H1 (cell line): Measurements from ENCODE around the genes MYBPC2, C19orf81 and KLK11.

DNA sequence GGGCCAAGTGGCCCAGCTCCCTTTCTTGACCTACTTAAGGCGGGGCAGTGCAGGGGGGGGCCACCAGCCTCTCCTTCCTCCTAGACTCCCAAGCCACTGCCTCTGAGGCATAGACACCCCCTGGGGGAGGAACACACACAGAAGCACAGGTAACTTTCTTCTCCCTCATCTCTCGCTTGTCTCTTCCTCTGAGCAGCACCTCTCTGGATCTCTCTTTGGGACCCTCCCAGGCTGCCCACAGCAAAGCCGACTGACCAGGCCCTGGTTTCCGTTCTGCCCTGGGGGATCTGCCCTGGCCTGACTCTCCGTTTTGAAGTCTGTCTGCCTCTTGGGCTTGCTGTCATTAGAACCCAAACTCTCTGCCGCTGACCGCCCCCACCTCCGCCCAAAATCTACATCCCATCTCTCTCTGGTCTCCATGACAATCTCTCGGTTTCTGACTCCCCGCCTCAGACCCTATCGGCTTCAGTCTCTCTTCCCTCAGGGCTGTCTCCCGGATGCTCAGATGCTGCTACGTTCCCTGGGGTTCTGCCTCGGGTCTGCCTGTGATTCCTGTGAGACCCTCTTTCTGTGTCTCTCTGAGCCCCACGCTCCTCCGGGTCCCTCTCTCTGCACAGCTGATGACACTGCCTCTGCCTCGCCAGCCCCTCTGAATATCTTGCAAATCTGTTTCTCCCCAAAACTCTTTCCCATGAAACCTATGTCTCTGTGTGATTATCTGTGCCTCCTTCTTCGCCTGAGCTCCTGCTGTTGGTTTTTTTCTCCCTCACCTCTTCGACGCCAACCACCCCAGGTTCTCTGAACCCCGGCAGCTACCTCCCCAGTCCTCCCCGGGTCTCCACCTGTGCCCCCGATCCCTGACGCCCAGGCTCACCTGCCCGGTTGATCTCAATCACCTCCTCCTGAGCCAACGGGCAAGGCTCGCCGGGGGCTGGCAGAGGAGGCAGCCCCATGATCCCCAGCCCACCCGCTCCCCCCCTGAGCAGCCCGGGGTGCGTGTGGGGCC is 6.8 kb downstream of the KCNC3 start:
- RRBS = 87% methylated on average over 11 of the region's 31 CpGs
CAGE:
- cytosol, long polyA plus RNA = no peak
- long polyA plus RNA = no peak
- nucleus, long polyA plus RNA = no peak

GRCh38 chr19:50330312-50331273 is 1.4 kb upstream of the KCNC3 start:
- RRBS = no CpG with 5 or more reads among the region's 55 CpGs
CAGE:
- cytosol, long polyA plus RNA = no peak
- long polyA plus RNA = no peak
- nucleus, long polyA plus RNA = no peak

DNA sequence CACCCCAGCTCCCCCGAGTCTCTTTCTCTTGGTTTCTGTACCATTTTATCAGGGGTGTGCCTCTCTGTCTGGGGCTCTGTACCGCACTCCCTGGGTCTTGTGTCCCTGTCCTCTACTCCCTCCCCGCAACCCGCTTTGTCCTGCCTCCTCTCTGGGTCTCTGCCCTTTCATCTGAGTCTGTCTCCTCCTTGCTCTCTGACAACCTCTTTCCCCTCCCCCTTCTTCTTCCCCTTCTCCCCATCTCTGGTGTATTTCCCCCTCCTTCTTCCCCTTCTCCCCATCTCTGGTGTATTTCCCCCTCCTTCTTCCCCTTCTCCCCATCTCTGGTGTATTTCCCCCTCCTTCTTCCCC is 2.1 kb upstream of the KCNC3 start:
- RRBS = no CpG with 5 or more reads among the region's 4 CpGs
CAGE:
- cytosol, long polyA plus RNA = no peak
- long polyA plus RNA = no peak
- nucleus, long polyA plus RNA = no peak

GRCh38 chr19:50347091-50347578 is 18.0 kb upstream of the KCNC3 start:
- RRBS = no CpG with 5 or more reads among the region's 8 CpGs
CAGE:
- cytosol, long polyA plus RNA = no peak
- long polyA plus RNA = no peak
- nucleus, long polyA plus RNA = no peak

- RRBS = 86% methylated on average over 8 of the region's 69 CpGs
CAGE:
- cytosol, long polyA plus RNA = no peak
- long polyA plus RNA = no peak
- nucleus, long polyA plus RNA = no peak
These were observed 8.1 kb downstream of the NAPSA start for GRCh38 chr19:50356868-50358248.

- RRBS = no CpG with 5 or more reads among the region's 14 CpGs
CAGE:
- cytosol, long polyA plus RNA = no peak
- long polyA plus RNA = no peak
- nucleus, long polyA plus RNA = no peak
These were observed at the start of gene MYBPC2 for GRCh38 chr19:50432640-50433103. Gene MYBPC2 (plus strand): TSS chr19:50432892.

GRCh38 chr19:50513105-50513705 is 508 bp downstream of the ASPDH start:
- RRBS = no CpG with 5 or more reads among the region's 9 CpGs
CAGE:
- cytosol, long polyA plus RNA = no peak
- long polyA plus RNA = no peak
- nucleus, long polyA plus RNA = no peak

GRCh38 chr19:50649338-50650003 is at the start of gene C19orf81:
Gene C19orf81 (plus strand): TSS chr19:50649445.
- RRBS = no CpG with 5 or more reads among the region's 7 CpGs
CAGE:
- cytosol, long polyA plus RNA = no peak
- long polyA plus RNA = no peak
- nucleus, long polyA plus RNA = no peak

- RRBS = 95% methylated on average over 2 of the region's 14 CpGs
CAGE:
- cytosol, long polyA plus RNA = no peak
- long polyA plus RNA = no peak
- nucleus, long polyA plus RNA = start-site peak on the minus strand at chr19:50791249-50791626, 8 reads
These were observed 1.1 kb downstream of the ACP4 start for GRCh38 chr19:50791231-50791745.

DNA sequence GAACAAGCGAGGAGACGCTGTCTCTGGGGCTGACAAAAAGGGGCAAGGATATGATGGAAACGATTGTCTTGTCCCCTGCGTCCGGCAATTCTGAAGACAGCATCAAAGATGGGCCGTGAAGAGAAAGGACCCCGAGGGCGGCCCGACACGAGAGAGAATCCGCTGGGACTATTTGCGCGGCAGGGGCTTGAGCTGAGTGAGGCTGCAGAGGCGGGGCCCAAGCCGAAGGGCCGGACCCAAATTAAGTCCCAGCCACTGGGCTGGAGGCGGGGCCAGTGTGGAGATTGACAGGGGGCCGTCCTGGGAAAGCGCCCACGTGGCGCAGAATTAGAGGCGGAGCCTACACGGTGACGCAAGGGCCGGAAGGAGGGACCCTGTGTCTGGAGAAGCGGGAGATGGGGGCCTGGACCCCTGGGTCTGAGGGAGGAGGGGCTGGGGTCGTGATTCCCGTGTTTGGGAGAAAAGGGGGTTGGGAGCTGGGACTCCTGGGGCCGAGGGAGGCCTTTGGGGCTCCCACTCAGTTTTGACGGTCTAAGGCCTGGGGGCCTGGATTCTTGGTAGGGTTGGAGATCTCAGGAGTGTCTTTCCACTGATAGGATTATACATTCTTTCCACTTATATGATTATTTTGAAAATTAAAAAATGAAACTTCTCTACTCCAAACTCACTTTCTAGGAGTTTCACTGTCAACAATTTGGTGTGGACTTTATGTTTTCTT is 14.7 kb downstream of the ACP4 start:
- RRBS = no CpG with 5 or more reads among the region's 30 CpGs
CAGE:
- cytosol, long polyA plus RNA = start-site peak on the plus strand centred at position 151 of the sequence, 7 bp wide, 7 reads; start-site peak on the minus strand centred at position 195 of the sequence, 62 bp wide, 101 reads
- long polyA plus RNA = no peak
- nucleus, long polyA plus RNA = start-site peak on the plus strand centred at position 147 of the sequence, 7 bp wide, 15 reads; start-site peak on the minus strand centred at position 207 of the sequence, 88 bp wide, 71 reads

DNA sequence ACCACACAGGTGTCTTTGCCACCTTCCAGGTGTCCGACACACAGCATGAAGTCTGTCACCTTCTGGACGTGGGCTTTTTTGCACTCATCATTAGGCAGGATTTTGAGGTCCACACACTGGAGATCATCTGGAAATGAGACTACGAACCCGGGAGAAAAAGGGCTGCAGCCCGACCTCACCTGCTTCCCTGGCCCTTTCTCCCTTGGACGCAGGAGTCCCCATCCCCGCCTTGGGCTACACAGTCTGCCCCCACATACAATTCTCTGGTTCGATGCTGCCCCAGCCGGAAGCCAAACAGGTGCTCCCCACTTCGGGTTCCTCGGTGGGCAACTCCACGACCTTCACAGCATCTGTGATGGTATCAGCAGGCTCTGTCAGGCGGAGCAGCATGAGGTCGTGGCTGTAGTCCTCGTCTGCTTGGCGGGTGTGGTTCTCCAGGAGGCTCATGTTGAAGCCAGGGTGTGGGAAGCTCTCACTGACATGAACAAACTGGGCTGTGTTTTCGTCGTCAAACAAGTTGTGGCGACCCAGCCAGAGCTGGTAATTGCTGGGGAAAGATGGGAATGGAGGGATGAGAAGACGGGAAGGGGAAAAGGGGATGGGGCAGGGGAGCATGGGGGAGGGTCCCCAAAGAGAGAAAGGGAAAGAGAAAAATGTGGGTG is 3.6 kb downstream of the KLK1 start:
- RRBS = no CpG with 5 or more reads among the region's 20 CpGs
CAGE:
- cytosol, long polyA plus RNA = no peak
- long polyA plus RNA = no peak
- nucleus, long polyA plus RNA = no peak

DNA sequence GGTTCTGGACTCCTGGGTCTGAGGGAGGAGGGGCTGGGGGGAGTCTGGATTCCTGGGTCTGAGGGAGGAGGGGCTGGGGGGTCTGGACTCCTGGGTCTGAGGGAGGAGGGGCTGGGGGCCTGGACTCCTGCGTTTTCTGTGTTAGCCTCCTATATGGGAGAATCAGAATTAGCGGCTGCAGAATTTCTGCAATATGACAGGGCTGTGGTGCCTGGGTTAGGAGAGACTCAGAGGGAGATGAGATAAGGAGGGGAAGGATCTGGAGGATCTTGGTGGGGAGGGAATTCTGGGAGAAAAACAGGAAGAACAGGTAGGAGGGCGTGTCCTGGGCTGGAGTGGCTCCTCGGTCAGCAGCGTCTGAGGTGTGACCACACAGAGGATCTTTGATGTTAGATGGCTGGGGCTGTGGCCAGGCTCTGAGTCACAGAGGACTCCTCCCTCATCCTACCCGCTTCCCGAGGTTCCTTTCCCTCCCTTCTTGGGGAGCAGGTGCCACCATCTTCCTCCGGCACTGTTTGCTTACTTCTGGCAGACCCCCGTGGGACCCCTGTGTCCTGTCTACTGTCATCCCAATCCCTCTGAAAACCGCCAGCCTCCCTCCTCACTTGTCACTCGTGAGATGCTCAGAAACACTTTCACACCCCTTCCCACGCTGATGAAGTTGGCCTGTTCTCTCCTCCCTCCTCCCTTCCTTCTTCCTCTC is 6.4 kb upstream of the KLK6 start:
- RRBS = no CpG with 5 or more reads among the region's 12 CpGs
CAGE:
- cytosol, long polyA plus RNA = no peak
- long polyA plus RNA = no peak
- nucleus, long polyA plus RNA = no peak

GRCh38 chr19:51025480-51026402 is 675 bp downstream of the KLK11 start:
- RRBS = no CpG with 5 or more reads among the region's 22 CpGs
CAGE:
- cytosol, long polyA plus RNA = no peak
- long polyA plus RNA = no peak
- nucleus, long polyA plus RNA = no peak

- RRBS = no CpG with 5 or more reads among the region's 22 CpGs
CAGE:
- cytosol, long polyA plus RNA = no peak
- long polyA plus RNA = no peak
- nucleus, long polyA plus RNA = no peak
These were observed at the start of gene KLK11 for GRCh38 chr19:51026403-51027412. Gene KLK11 (minus strand): TSS chr19:51026616.

- RRBS = no CpG with 5 or more reads among the region's 15 CpGs
CAGE:
- cytosol, long polyA plus RNA = no peak
- long polyA plus RNA = no peak
- nucleus, long polyA plus RNA = no peak
These were observed 1.3 kb upstream of the KLK11 start for GRCh38 chr19:51027413-51028377.

GRCh38 chr19:51367288-51368255 is 1.2 kb downstream of the CLDND2 start:
- RRBS = 0% methylated on average over 3 of the region's 67 CpGs
CAGE:
- cytosol, long polyA plus RNA = no peak
- long polyA plus RNA = no peak
- nucleus, long polyA plus RNA = start-site peak on the minus strand at chr19:51367546-51367551, 71 reads

DNA sequence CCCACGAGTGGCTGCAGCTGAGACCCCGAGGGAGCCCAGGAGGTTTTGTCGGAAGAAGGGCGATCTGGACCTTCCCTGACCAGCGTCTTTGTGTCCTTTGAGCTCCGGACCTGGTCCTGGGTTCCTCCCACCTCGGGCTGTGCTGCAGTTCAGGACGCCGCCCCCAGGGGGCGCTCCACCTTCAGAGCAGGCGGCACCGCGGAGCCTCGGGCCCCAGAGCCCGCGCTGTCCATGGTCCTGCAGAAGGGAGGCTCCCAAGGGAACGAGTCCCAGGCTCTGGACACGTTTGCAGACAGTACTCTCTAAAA is 4.4 kb upstream of the SIGLEC10 start:
- RRBS = no CpG with 5 or more reads among the region's 18 CpGs
CAGE:
- cytosol, long polyA plus RNA = no peak
- long polyA plus RNA = no peak
- nucleus, long polyA plus RNA = no peak

DNA sequence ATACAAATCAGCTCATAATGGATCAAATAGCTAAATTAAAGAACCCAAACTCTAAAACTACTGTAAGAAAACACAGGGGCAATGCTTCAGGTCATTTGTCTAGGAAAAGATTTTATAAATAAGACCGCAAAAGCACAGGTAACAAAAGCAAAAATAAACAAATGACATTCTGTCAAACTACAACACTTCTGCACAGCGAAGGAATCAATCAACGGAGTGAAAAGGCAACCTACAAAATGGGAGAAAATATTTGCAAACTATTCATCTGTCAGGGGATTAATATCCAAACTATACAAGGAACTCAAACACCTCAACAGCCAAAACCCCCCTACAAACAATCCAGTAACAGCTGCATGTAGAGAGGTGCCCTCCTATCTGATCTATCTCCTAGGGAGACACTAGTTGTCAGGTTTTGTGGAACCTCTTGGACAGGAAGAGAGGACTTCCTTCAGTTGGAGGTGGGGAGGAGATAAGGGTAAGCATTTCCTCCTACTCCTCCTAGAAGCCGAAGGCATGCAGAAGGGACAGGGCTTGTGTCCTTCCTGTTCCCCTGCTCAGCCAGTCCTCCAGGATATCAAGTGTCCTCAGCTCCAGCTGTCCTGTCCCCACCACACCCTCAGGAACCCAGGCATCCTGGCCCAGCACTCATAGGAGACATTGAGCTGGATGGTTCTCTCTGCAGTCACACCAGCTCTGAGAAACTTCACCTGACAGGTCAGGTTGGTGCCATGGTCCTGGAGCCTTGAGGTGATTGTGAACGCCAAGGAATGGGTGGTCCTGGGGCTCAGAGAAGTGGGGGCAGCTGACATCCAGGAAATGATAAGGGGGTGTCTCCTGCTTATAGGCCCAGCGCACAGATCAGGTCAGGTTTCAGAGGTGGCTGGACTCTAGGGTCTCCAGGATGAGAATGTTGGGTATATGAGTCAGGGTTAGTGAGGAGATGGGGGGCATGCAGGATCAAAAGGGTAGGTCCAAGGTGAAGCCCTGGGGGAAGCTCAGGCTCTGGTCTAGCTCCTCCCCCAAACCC is 9.8 kb upstream of the SIGLEC8 start:
- RRBS = no CpG with 5 or more reads among the region's 6 CpGs
CAGE:
- cytosol, long polyA plus RNA = no peak
- long polyA plus RNA = no peak
- nucleus, long polyA plus RNA = no peak

GRCh38 chr19:51473195-51473638 is 15.0 kb upstream of the SIGLEC8 start:
- RRBS = no CpG with 5 or more reads among the region's 3 CpGs
CAGE:
- cytosol, long polyA plus RNA = no peak
- long polyA plus RNA = no peak
- nucleus, long polyA plus RNA = no peak

GRCh38 chr19:51550596-51551577 is 19.4 kb upstream of the SIGLEC6 start:
- RRBS = no CpG with 5 or more reads among the region's 22 CpGs
CAGE:
- cytosol, long polyA plus RNA = no peak
- long polyA plus RNA = no peak
- nucleus, long polyA plus RNA = no peak